Fibroblast of villous mesenchyme (primary cell): ENCODE measurements around a stretch of chr4.

DNA sequence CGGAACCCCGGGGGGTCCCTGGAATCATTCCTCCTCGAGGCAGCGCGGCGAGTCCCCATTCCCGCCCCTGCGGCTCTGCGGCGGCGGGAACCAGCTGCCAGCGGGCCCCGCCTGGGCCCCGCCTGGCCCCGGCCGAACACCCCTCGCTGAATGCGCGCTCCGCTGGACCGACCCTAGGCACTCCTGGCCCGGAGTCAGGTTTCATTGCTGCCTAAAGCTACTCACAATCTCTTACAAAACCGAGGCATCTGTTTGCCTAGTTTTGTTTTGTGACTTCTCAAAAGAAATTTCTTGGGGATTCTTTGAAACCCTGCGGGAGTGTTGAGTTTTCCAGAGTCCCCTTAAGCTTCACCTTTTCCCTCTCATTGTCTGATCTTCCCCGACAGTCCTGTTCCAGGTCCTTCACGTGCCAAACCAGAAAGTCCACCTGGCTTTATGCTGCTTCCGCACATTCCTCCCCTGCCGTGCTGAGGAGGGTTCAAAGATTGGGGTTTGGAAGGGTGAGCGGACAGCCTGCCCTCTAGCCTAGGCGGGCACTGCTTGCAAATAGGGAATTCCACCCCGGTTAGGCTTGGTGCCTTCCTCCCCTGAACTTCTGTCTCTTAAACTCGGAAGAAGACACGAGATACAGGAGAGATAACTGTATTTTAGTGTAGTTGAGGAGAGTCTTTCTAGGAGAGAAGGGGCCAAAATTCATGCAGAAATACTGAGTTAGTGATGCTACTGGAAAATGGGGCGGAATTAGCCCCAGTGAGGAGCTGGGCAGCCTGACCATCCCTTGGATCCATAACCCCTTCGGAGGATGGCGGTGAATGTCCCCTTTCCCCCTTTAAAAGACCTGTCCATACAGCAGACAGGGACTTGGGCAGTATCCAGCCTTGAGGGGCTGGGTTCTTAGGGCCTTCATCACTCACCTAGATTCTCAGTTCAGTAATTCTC, 979 bp downstream of the ARHGAP10 start:
- CAGE, long polyA plus RNA, result no peak

DNA sequence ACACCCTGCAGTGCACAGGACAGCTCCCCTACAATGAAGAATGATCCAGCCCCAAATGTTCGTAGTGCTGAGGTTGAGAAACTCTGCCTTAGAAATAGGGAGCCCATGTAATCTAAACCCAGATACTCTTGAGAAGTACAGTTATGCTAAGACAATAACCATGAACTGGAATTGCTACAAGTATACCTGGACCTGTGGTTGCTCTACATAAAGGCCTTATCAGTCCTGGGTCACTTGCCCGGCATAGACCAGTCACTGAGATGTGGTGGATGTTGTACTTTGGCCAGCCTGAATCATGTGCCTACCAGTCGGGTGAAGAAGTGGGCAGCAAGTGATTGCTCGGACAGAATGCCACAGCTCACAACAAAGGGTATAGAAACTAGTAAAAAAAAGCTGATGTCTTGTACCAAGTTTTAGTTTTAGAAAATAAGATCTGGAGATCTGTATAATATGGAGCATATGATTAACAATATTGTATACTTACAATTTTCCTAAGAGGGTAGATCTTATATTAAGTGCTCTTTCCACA, 16.2 kb downstream of the ARHGAP10 start:
- CAGE, long polyA plus RNA, result no peak

DNA sequence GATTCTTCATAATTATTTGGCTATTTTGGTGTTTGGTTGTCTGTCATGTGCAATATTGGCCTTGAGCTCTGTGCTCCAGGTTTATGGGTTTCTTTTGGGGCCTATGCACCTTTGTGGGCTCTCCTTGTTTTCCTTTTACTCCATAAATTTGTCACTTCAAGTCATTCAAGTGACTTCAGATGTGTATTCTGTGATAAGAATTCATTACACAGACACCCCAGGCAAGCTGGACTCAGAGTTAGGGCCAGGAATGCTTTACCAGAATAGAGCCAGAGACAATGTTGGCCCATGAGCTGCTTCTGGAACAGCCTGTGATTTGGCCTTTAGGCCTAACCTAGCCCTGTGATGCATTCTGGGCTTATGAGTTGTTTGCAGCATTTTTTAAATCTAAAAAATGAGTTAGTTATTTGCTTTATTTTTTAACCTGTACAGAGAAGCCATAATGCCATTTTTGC, 84.4 kb downstream of the ARHGAP10 start:
- CAGE, long polyA plus RNA, result no peak

GRCh38 chr4:147822013-147822654, 90.2 kb downstream of the ARHGAP10 start:
- CAGE, long polyA plus RNA, result no peak

DNA sequence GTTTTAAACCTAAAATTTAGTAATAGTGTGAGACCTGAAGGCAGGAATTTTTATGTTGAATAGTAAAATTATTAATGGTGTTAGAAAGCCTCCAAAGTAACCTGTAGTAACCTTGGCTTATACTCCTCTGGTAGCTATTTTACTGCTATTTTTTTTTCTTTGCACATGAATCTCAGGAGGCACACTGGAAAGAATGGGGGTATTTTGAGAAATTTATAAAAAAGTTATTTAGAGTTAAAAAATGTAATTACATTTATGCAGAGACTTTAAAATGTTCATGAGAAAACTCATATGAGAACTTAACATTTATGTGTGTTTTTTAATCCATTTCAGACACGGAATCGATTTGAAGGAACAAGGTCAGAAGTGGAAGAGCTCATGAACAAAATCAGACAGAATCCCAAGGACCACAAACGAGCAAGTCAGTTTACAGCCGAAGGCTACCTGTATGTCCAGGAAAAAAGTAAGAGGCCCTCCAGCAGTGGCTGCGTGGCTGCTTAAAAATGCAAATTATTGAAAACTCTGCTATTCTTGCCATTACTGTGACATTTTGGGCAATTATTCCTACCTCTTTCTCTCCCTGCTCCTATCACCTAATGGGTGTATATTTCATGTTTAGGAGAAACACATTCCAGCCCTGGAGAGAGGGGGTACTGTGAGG, 142.9 kb downstream of the ARHGAP10 start:
- CAGE, long polyA plus RNA, result no peak

- CAGE, long polyA plus RNA, result no peak
Measured at GRCh38 chr4:148013658-148014142, 281.8 kb downstream of the ARHGAP10 start.

- CAGE, long polyA plus RNA, result no peak
Measured at GRCh38 chr4:148044864-148045297, 313.0 kb downstream of the ARHGAP10 start.

DNA sequence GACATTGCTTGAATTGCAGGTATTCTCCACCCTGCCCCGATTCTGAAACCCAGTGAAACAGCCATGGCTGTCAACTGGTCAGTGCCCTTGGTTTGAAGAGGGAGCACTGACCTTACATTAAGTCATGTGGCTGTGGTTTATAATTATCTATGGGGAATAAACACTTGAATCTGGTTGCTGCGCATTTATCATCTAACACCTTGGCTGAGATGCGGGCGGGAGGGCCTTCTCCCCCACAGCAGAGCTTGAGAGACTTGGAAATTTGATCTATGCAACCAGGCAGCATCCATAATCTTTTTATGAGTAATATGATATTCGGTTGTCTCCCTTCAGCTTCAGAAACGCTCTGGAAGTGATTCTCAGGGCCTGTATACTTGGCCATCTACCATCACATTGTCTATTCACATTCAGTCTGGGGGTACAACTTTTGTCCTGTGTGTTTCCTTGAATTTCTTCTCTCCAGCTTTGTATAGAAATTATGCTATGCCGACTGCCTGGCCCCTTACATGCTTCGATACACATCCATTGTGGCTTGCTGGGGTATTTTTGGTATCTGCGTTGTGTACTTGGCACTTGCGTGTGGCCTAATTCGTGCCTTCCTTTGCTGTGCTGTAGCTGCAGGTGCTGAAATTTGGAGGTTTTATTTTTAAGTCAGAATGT, 321.5 kb downstream of the ARHGAP10 start:
- CAGE, long polyA plus RNA, result no peak

GRCh38 chr4:148166105-148166530, 276.1 kb downstream of the NR3C2 start:
- CAGE, long polyA plus RNA, result no peak

- CAGE, long polyA plus RNA, result no peak
Measured at GRCh38 chr4:148412012-148412523, 30.1 kb downstream of the NR3C2 start.

DNA sequence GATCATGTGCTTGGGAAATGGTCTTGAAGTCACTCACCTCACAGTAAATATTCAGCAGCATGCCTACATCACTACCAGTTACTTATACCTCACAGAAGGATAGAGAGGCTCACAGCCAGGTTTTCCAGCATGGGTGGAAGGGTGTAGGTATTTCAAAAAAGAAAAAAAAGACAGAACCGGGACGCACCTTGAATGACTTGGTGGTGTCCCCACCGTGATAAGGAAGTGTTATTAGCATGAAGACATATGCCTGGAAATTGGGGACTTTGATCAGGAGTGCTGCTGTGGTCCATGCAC, 633.6 kb downstream of the IQCM start:
- CAGE, long polyA plus RNA, result no peak

- CAGE, long polyA plus RNA, result no peak
Measured at GRCh38 chr4:150078522-150079109, 371 bp downstream of the DCLK2 start.

GRCh38 chr4:150575979-150576421, 6.0 kb upstream of the MAB21L2 start:
- CAGE, long polyA plus RNA, result no peak

- CAGE, long polyA plus RNA, result no peak
Measured at GRCh38 chr4:151049238-151049737, 34.2 kb upstream of the LRBA start.

DNA sequence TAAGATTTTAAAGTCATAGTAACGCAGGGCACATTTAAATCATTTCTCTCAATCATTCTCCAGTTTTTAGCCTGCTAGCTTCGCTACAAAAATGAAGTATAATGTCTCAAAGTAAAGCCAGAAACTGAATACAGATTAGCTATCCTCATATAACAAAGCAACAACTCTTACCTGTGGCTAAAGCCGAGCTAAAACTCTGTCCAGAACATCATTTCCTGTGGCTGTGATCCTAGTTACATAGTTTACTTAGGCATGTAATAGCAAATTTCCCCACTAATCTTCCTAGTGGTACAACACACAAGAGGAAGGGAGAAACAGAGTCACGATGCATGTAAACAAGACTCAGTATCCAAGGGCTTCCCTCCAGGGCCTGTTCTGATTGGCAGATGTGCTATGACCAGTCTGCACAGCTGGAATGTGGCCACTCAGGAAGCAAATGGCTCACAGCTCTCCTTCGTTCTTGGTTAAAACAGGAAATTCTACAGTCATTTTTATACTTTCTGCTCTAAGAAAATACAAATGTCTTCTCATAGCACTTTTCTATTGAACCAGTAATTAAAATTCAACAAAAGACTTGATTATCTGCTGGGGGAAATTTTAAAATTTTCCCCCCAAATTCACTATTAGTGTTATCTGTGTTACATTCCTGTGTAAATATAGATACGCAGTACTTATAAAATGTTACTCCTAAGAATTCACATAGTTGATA, 49.2 kb upstream of the PRSS48 start:
- CAGE, long polyA plus RNA, result no peak

- CAGE, long polyA plus RNA, result no peak
Measured at GRCh38 chr4:151260230-151260873, 16.6 kb upstream of the PRSS48 start.

DNA sequence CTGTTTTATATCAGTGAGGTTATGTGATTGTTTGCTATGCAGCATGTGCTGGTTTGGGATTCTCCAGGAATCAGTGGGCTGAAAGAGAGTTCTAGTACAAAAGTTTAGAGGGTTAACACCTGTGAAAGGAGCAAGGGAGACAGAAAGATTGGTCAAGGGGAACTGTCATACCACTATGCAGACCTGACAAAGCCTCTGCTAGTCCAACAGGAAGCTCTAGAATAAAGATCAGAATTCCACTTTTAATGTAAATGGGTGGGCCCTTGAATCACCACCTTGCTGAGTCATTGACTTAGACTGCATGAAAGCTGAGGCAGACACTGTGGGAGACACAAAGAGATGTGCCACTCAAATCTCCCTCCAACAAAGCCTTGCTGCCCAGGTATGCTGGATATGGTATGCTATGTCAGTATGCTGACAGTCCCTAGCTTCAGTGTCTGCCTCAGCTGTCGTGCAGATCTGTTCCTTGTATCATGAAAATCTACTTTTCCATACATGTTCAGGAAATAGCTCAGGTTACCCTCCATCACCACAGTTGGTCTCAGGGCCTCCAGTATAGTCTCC, 6.2 kb upstream of the SH3D19 start:
- CAGE, long polyA plus RNA, result no peak

GRCh38 chr4:151564110-151564703, 155.2 kb downstream of the FHIP1A start:
- CAGE, long polyA plus RNA, result no peak

DNA sequence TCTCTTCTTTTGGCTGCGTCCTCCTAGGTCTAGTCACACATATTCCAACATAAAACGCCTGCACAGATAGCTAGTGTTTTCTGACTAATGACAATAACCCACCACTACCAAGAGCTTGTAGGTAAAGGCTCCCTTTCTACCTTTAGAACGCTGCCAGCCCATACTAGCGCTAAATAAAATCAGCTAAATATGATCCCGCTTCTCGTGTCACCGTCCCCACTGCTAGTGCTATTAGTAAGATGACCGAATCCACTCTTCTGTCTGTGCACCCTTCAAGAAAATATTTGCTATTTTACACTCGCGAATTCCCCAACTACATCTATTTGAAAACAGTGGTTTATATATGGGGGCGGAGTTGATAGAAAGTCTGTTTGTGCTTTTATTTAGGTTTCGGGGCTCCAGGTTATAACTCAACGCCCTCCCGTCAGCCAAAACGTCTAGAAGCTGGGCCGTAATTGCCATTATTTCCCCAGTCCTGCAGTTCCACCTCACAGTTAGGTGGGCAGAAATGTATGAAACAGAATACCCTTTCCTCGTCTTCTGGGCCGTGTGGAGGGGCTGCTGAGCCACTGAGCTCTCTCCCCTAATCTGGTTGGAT, 427 bp downstream of the GATB start:
- CAGE, long polyA plus RNA, result no peak

GRCh38 chr4:151799116-151799475, 38.3 kb upstream of the GATB start:
- CAGE, long polyA plus RNA, result no peak